ENCODE results near the gene UBAC2.

DNA sequence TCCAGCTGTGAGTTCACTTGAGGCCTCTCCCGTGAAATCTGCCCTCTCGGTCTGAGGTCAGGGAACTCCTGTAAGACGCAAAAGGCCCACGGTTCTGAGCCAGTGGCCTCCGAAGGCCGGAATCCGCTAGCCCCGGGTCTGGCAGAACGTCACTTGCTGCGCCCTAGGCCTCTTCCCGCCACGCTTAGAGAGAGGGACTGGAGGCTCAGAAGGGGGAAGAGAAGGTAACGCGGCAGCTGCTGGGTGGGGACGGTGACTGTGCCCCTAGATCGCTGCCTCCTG is 884 bp upstream of the FARP1 start:
- PRO-cap: no peak

DNA sequence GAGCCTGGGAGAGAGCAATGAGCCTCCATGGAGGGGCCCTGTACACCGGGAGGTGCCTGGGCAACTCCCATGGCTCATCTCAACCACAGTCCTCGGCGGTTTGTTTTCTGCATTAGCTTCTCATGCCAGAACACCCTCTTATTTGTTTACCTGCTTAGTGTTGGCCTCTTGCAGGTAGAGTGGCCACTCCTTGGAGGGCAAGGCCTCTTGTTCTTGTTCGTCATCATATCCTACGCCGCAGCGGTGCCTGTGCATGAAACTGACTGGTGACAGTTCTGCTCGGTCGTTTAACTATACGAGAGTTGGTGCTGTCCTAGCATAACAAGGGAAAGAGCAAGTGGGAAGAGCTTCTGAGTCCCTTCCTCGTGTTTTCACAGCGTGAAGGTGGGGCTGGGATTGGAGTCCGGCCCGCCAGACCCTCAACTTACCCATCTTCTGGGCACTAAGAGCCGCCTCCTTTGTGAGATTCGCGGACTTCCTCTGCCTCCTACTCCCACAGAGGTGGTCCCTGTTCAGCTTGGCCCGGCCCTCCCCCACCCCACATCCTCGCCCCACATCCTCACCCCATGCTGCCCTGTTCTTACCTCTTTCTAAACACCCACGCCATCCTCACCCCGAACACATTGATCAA is 40.6 kb upstream of the RNF113B start:
- PRO-cap: no peak

GRCh38 chr13:98300777-98301715 is 124.0 kb upstream of the RNF113B start:
- PRO-cap: no peak

DNA sequence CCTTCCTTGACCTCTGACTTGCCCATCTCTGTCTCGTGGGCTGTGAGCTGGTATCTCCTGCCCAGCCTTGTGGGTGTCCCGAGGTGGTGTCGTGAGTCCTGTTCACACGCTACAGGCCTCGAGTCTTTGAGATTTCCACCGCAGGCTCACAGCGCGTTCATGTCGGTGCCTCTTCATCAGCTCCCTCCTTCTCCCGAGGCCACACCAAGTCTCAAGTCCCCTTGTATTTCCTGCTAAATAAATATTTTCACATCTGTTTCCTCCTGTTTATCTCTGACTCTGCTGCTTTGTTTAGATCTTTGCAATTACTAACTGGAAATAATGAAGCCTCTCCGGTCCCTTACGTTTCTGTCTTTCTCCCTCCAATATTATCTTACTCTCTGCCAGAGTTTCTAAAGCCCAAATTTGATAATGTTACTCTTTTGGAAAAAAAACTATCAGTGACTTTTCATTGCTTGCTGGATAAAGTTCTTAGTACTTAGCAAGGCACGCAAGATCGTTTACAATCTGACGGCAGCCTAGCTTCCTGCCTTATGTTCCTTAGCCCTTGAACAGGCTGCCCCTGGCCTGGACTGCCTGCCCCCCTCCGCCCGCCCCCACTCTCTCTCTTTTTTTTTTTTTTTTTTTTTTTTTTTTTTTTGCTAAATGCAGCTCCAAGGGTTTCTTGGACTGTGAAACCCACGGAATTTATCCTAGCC is 130.5 kb upstream of the RNF113B start:
- PRO-cap: no peak

GRCh38 chr13:98482913-98483854 is 93.7 kb downstream of the STK24 start:
- PRO-cap: no peak

GRCh38 chr13:98483855-98484347 is 93.0 kb downstream of the STK24 start:
- PRO-cap: no peak

- PRO-cap: unidirectional peak, minus-strand start at chr13:98509722
Observed at GRCh38 chr13:98509621-98510113, 67.2 kb downstream of the STK24 start.

DNA sequence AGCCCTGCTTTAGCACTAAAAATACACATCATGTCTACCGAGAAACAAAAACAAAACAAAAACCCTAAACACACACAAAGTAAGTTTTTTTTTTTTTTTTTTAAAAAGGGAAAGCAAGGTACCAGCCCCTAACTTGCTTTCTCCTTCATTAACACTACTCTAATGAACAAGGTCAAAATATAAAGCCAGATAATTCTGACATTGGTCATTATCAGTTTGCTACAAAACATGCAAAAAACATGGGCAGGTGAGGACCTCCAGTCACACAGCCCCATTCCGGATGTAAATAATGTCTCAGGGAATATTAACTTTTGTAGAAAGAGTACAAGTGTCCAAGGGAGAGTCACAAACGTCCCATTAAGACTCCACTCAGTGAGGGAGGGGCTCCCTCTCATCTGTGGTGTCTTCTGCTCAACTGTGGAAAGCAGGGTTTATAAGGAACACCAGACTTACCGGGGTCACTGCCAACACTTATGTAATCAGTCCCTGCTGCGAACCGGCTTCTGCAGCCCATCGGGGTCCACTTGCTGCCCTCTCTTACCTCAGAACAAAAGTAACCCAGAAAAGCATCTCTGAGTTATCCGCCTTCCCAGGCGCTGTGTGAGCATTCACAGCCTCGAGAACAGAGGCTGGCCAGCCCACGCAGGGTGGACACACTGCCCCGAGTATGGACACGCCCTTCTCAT is 64.3 kb downstream of the STK24 start:
- PRO-cap: no peak

GRCh38 chr13:98515076-98515876 is 61.6 kb downstream of the STK24 start:
- PRO-cap: no peak

DNA sequence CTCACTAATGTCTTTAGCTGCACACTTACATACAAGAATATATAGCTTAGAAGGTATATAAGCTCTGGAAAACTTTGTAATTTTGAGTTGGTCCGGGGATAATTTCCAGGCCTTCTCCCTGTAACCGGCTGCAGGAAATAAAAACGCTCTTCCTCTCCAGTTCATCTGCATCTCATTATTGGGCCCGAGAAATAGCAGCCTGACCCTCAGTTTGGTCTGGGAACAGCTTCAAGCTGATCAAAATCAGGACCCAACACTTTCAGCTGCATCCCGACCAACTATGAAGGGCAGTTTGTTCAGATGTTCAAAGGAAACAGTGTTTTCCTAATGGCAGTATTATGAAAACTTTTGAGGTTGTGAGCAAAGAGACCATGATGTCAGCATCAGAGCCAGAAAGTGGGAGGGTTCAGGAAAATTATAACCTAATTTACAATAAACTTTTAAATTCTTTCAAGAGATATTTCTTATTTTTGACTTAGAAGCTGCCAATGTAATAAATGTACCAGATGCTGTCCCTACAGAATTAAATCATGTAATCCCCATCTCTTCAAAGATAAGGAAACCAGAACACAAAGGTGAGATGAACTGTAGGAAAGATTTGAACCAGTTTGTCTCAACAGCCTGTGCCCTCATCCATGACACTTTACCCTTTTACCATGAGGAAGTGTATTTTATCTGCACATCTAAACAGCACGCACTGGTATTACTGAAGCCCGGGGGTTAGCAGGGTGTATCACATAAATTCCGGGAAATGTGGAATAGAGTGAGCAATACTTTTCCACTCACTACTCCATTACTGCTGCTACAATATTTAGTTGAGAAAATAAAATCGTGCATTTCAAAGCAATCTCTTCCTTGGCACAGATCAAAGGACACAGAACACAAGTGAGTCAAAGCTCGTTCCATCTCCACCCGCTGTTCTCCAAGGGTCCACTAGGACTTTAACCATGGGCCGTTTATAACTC is 35.5 kb downstream of the STK24 start:
- PRO-cap: no peak

GRCh38 chr13:98566197-98566477 is 10.8 kb downstream of the STK24 start:
- PRO-cap: no peak

- PRO-cap: no peak
Observed at GRCh38 chr13:98575286-98575874, 1.5 kb downstream of the STK24 start.

DNA sequence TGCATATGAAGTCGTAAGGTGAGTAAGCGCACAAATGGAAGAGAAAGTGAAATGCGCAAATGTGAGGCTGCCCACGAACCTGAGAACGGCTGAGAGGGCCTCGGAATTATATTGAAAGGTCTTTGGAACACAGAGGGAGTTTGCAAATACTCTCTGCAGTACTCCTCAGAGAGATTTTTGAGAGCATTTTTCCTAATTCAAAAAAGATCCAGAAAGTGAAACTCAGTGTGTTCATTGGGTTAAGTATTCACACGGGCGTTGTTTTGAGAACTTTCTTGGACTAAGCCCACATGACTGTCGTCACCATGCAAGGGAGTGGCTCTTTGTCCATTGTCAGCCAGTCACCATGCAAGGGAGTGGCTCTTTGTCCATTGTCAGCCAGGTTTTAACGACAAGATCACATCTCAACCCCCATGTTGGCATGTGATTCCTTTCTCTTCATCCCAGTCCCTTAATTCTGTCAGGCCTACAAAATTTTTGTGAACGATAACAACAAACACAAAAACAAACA is 81.2 kb upstream of the STK24 start:
- PRO-cap: no peak

- PRO-cap: unidirectional peak, minus-strand start at chr13:98892966
Observed at GRCh38 chr13:98892536-98893054, 85.3 kb downstream of the DOCK9 start.

GRCh38 chr13:98921511-98922334 is 56.1 kb downstream of the DOCK9 start:
- PRO-cap: no peak

DNA sequence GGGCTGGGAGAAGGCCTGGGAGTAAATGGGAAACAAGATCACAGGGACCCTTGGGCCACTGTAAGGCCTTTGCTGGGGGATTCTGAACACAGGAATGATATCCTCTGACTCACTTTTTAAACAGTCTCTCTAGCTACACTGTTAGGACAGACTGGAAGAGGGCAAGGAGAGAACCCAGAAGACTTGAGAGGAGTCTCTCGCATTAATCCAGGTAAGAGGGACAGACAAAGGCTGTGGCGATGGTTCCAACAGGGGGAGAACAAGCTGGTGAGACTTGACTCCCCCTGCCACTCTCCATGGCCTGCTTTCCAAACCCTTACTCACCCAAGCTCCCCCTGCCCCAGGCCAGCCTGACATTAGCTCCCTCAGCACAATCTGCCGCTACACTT is 31.8 kb downstream of the DOCK9 start:
- PRO-cap: unidirectional peak, plus-strand start at position 144 of the sequence

DNA sequence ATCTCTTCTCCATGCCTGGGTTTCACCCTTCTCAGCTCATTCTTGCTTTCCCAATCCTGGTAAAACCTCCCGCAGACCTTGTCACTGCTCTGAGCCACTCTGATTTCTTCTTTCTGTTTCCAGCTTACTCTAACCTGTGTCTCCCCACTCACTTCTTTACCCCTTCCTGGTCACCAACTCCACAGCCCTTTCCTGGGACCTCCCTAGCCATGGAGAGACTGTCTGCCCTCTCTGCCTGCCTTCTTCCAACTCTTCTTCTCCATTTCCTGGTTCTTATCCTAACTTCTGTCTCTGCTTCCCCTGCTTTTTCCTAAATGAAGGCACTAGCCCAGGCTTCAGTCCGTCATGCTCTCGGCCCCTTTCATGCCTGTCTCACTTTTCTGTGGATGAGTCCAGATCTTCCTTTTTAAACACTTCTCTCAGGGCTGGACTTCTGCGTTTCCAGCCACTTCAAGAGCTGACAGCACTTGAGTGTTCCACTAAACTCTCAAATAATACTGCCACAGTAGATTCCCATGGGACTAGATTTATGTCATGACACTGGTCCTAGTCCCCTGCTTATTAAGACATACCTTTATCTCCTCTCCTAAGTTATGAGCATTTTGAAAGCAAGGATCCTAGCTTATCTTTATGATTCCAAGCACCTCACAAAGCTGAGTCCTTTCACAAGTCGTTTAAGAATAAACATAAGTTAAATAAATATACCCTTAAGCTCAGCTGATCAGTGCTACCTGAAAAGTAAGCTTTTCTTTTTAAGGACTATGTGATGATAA is 31.0 kb downstream of the DOCK9 start:
- PRO-cap: no peak

GRCh38 chr13:99200031-99200998 is at the start of gene UBAC2:
TSS of gene UBAC2 (plus strand) at chr13:99200854.
- PRO-cap: bidirectional peak, plus-strand start at chr13:99200886, minus-strand start at chr13:99200670

- PRO-cap: no peak
Observed at GRCh38 chr13:99254713-99255942, 3.1 kb downstream of the GPR18 start.

GRCh38 chr13:99270489-99271035 is 12.4 kb upstream of the GPR18 start:
- PRO-cap: bidirectional peak, plus-strand start at chr13:99270838, minus-strand start at chr13:99270691

Measured in paraaortic lymph node (tissue), 1 donor.